Hair follicle dermal papilla cell (primary cell): ENCODE measurements around the gene STYX.

- CAGE, long polyA plus RNA = no peak
Measured at GRCh38 chr14:52730073-52731113, at the start of gene STYX. Gene STYX (plus strand): TSS chr14:52730166.

- CAGE, long polyA plus RNA = no peak
Measured at GRCh38 chr14:52873553-52874243, 77.2 kb downstream of the FERMT2 start.

DNA sequence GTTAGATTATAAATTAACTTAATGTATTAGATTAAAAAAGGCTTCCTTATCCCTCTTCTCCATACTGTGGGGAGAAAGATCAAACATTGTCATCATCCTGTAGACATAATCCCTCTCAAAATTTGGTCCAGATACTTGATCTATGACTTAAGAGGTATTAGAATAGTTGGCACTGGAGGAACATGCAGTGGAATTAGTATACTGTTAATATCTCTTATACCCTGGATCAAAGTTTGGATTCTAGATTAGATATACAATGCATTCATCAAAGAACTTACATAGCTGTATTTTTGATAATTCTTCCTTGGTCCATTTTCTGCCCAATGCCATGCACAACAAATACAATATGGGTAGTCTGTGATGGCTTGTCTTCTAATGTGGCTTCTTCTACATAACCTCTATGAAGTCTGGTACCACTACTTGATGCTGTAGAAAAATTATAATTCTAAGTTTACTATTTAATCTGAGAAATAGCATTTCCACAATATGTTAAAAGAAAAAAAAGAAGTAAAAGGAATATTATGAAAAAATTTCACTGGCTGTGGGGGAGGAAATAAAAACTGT lies 61.5 kb downstream of the DDHD1 start:
- CAGE, long polyA plus RNA = no peak

- CAGE, long polyA plus RNA = no peak
Measured at GRCh38 chr14:53151522-53152277, 1.4 kb downstream of the DDHD1 start.

GRCh38 chr14:53613289-53614410 lies 343.0 kb downstream of the BMP4 start:
- CAGE, long polyA plus RNA = no peak

DNA sequence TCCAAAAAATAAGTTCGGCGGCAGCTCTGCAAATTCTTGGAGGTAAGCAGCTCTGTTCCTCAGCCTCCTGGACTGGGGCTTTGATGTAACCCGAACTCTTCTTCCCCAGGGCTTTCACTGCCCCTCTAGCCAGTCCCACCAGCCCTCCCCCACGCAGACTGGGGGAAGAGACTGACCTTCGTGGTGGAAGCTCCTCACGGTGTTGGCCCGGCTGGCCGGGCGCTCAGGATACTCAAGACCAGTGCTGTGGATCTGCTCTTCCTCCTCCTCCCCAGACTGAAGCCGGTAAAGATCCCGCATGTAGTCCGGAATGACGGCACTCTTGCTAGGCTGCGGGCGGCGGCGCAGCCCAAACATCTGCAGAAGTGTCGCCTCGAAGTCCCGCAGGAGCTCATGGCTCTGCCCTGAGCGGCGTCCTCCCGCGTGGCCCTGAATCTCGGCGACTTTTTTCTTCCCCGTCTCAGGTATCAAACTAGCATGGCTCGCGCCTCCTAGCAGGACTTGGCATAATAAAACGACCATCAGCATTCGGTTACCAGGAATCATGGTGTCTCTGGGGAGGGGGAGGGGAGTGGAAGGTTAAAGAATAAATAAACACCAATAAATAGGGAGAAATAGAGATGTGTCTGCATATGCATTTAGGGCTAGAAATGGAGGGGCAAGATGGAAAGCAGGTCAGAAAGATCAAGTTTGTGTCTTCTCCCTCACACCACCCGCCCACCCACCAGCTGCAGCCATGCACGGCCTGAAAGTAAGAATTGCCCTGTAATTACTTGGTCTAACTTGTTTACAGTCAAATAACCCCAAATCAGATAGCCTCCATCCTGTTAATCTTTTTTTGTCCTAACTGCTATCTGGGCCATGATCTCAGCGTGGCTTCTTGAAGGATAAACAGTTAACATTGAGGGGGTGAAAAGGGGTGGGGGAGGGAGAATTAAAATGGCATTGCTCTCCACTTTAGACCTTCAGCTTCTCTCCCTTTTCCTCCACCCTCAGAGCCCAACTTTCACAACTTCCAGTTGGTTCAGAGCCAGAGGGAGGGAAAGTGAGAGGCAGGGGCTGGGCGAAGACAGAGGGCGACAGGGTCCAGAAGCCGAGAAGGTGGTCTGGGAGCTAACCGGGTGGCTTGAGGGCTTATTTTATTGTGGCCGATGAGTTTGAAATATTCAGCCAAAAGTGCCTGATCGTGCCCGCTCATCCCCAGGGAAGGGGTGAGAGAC lies 4.5 kb downstream of the BMP4 start:
- CAGE, long polyA plus RNA = no peak

DNA sequence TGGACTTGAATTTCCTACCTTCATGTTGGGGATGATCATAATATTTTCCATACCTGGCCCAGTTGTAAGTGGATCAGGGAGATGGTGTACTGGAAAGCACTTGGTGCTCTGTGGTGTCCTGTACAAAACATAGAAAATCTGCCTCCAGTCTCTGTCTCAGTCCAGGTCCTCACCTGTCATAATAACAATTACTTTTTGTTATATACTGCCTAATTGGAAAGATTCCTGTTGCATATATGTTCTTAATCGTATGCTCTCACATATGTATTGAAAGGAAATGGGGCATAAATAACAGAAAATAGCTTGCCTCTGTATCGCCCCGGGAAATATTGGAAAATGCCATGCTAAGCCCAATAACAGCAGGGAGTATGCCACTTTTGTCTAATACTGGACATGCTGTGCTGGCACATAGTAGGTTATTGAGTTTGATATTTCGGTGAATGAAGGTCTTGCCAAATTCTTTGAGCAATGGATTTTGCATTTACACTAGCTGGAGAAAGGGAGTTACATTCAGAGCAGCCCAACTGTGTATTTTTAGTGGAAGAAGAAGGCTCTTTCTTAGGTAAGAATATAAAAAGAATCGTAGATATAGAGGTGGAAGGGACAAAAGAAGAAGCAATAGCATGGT lies 41.4 kb downstream of the SAMD4A start:
- CAGE, long polyA plus RNA = no peak

DNA sequence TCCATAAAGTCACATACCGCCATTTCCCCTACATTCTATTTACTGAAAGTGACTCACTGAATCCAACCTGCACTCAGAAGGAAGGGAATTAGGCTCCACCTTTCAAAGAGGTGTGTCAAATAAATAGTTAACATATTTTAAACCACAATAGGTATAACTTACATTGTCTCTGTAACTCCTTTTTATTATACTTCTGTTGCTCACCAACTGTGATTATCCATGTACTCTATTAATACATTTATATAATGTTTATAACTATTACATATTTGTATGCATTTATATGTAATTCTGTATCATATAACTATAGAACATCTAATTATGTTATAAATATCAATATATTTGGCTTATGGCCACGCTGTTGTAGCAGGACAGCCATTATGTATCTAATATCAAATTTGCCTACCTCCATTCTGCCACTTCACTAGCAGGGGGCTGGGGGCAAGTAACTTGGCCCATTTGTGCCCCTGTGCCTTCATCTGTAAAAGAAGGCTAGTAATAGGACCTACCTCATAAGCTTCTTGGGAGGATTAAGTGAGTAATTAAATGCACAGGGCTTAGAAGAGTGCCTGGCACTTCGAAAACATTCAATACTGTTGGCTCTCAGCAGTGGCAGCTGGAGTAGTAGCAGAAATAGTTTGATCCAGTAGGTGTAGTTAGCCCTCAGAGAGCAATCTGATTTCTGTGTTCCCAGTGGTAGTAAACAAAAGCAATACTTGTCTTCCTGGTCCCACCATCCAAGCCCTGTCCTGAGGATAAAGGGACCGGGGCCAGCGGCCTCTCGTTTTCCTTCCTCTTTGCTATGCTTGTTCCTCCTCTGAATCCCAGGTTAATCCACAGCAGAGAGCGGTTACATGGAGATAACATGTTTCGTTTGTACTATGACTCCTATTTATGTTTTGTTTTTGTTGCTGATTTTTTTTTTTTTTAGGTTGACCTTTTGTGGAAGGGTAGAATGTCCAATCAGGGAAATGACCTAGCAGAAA lies 131.4 kb downstream of the SAMD4A start:
- CAGE, long polyA plus RNA = no peak

DNA sequence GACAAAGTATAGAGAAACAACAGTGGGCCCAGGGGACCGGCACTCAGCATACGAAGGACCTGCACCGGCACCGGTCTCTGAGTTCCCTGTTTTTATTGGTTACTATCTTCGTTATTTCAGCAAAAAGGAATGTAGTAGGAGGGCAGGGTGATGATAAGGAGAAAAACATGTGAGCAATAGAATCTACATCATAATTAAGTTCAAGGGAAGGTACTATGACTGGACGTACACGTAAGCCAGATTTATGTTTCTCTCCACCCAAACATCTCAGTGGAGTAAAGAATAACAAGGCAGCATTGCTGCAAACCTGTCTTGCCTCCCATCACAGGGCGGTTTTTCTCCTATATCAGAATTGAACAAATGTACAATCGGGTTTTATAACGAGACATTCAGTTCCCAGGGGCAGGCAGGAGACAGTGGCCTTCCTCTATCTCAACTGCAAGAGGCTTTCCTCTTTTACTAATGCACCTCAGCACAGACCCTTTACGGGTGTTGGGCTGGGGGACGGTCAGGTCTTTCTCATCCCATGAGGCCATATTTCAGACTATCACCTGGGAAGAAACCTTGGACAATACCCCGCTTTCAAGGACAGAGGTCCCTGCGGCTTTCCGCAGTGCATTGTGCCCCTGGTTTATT lies 149.8 kb downstream of the GCH1 start:
- CAGE, long polyA plus RNA = no peak

DNA sequence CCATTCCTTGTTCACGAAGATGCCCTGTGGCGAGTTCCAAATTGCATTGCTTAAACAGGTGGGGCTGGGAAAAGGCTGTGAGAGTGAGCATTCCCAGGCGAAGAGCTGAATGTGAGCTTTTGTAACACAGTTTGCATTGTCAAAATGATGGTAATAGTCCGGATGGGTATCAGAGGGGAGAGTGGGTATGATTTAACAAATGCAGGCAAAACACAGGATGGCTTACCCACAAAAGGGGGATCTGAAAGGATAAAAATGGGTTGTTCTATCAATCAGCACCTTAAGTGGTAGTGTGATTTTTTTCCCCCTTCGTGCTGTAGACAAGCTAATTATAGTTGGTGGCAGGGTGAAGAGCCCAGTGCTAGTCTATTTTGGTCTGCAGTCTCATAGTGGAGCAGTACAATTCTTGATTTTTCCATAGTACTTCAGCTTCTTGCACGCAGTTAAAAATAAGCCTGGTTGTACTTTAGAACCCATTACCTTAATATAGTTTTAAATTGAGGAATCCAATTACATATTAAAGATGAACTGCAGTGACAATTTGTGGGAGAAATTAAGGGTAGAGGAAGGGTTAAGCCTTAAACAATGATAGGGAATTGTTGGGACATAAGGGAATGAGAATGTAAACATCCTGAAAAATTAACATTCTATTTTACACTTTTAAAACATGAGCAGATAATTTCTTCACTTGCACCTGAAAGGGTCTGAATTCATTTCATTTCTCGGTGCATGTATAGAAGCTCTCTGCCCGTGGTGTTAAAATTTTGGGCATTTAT lies 132.1 kb downstream of the GCH1 start:
- CAGE, long polyA plus RNA = no peak

DNA sequence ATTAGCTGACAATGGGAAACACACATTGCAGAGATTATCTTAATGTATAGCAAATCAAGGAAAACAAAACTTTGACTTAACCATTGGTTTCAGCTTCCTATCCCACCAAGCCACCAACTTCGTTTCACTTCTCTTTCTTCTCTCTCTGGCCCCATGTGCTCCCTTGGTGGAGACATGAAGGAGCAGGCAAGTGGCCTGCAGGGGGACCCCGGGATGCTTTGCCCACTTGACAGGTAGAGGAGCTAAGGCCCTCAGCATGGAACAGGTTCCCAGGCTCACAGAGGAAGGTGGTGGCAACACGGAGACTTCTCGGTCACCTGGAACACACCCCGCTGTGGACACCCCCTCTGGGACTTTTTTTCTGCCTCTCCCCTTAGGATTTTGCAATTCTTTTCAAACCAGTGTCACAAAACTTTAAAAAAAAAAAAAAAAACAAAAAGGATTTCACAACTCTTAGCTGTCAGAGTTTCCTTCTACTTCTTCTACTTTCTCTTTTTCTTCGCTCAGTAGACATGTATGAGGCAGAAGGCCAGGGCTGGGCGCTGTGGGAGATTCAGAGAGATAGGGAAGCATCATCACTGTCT lies 119.8 kb downstream of the GCH1 start:
- CAGE, long polyA plus RNA = no peak

- CAGE, long polyA plus RNA = no peak
Measured at GRCh38 chr14:54837696-54837886, 65.0 kb downstream of the GCH1 start.

DNA sequence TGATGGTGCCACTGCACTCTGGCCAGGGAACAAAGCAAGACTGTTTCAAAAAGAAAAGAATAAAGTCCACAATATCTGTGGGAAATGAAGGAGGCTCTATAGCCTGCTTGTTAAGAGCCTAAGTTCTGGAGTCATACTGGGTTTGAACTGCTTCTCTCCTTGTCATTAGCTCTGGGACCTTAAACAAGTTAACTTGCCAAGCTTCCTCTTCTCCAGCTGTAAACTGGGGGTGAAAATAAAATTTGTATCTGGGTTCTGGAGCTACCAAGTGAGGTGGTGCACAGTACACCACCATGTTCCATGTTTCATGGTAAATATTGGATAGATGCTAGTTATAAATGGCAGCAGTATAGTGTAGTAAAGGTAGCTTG lies 8.1 kb downstream of the MAPK1IP1L start:
- CAGE, long polyA plus RNA = no peak

DNA sequence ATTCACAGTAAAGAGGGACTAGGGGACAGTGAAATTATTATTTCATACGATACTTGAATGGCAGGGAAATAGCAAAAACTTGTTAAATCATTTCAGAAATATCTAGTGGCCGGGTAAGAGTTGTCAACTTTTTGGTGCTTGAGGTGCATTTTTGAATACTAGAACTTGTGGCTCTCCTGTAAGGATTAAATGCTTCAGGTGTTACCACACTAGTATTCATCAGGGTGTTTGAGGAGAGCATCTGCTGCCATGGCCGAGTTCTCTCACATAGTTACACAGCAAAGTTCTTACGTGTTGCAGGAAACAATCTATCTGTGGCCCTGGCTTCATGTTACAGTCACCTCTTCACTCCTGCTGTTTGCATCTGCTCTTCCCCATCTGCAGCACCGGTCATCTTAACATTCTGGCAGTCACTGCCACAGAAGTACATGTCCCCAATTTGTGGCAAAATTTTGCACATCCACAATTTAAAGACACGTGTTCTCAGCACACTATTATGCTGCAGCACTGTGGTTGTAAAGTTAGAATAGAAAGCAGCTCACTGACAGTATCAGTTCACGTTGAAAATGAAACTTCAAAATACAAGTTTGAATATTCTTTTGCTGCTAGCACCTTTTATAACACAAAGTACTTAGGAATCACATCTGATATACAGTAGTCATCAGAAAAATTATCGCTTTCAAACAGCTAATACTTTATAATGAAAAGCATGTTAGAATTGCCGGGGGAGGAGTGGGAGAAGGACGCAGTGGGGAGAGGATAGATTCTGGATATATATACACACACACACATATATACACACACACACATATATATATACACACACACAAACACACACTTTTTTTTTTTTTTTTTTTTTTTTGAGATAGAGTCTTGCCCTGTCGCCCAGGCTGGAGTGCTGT lies 23.3 kb downstream of the MAPK1IP1L start:
- CAGE, long polyA plus RNA = no peak

- CAGE, long polyA plus RNA = no peak
Measured at GRCh38 chr14:55097755-55098243, 31.3 kb upstream of the LGALS3 start.

- CAGE, long polyA plus RNA = no peak
Measured at GRCh38 chr14:55114678-55115020, 14.4 kb upstream of the LGALS3 start.

DNA sequence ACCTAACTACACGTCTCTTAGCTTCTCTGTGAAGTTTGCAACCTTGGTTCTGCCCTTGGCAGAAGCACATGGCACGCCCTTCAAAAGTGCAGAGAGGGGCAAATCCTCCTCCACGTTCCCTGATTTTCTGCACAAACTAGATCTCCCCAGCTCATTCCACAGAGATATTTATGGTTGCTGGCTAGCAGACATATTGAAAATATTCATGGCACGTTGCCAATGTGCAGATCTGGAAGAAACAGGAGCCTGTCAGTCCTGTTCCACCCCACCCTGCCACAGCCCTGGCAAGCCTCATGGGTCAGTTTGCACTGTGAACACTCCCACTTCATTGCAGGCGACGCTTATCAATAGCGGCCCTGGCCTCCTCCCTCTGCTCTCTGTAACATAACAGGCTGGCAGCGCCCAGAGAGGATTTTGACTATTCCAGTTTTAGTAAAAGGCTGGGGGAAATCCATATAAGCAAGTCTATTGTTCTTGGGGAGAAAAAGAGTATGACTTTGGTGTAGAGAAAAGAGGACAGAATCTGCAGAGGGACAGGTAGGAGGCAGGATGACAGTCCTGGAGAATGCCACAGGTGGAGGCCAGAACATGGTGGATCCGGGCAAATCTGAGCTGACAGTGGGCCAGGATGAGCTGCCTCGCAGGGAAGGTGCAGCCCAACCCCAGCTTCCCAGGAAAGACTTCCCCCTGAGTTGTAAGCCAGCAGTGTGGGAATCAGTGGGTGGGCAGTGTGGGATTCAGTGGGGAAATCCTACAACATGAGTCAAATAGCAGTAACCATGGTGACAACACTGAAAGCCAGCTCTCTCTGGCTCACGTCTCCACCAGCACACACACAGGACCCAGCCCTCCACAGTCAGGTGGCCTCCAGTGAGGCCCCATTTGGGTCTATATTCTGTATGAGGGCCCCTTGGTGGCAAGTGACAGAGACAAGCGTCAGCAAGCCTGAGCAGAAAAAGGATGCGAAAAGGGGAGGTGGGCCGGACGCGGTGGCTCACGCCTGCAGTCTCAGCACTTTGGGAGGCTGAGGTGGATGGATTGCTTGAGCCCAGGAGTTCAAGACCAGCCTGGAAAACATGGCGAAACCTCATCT lies 6.2 kb upstream of the LGALS3 start:
- CAGE, long polyA plus RNA = no peak

DNA sequence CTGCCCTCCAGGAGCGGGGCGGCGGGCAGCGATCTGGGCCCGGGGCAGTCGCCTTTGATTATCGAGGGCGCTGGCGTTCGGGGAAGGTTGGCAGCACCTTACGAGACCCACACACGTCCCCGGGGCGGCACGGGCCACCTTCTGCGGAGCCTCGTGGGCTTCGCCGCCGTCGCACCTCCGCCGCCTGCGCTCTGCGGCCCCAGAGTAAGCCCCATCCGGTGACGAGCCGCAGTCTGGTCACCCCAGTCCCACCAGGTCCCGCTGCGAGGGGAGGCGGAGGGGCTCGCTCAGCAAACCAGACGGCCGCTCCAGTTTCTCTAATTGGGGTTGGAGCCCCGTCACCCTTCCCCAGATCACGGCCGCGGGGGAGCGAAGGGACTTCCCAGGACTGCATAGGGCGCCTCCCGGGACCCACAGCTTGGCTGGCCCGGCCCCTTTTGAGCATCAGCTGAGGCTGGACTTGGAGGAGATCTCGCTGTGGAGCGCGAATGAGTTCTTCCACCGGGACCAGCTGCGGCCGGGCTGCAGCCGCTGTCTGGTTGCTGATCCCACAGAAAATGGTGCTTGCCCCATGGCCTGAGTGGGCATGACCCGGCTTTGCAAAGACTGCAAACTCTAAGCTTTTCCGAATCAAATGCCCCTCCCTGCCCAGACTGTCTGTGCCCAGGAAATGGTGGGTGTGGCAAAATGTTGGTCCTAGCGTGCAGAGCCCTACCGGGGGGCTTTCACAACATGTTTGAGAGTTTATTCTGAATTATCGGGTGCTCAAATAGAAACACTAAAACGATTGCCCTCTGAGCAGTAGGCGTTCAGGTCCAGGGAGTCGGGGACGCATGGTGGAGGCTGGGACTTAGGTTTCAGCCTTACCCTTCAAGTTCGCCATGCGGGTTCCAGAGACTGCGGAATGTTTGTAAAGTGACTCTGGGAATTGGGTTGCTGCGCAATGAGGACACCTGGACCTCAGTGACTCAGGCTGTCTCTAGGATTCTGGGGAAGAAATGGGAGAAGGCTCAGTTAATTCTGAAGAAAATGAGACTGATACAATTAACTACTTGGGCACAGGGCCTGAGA lies 727 bp downstream of the LGALS3 start:
- CAGE, long polyA plus RNA = no peak

- CAGE, long polyA plus RNA = no peak
Measured at GRCh38 chr14:55131829-55132213, 2.8 kb downstream of the LGALS3 start.

- CAGE, long polyA plus RNA = no peak
Measured at GRCh38 chr14:55180448-55180942, 10.9 kb downstream of the DLGAP5 start.